OVCAR3 (cell line): ENCODE results near the gene CLIC4.

DNA sequence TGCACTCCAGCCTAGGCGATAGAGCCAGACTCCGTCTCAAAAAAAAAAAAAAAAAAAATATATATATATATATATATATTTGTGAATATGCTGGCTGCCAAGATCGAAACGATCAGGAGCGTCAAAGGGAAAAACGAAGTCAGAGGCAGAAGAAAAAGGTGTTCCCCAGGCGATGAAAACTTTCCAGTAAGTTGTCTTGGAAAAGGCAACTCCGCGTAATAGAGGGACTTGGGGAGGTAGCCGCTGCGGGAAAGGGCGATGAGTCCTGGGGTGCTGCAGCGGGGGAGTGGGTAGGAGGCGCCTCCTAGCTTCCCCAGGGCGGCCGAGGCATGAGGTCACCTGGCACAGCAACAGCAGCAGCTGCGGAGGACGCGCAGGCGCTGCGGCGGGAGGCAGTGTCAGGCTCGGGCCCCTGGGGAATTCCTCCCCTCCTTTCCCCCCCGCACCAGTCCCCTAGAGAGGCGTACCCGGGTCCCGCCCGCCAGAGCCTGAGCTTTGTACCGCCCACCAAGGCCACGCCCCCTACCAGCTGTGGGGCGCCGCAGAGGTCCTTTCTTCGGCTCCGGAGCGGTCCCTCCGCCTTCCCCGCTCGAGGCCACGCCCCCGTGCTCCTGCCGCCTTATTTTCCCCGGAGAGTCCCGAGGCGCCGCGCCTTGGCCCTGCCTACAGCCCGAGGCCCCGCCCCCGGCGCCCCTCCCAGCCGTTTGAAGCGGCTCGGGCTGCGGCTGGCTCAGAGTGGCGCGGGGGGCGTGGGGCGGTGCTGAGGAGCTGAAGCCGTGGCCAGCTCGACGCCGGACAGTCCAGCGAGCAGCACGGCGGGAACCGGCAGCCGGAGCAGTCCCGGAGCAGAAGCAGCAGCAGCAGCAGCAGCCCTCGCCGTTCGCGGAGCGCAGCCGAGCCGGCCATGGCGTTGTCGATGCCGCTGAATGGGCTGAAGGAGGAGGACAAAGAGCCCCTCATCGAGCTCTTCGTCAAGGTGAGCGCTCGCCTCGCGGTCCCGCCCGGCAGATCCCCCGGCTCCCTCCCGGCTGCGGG, at the start of gene CLIC4:
TSS of gene CLIC4 (plus strand) at position 798 of the 1,035 bp plus-strand sequence.
- RRBS, result 5% methylated on average over 29 of the region's 89 CpGs

DNA sequence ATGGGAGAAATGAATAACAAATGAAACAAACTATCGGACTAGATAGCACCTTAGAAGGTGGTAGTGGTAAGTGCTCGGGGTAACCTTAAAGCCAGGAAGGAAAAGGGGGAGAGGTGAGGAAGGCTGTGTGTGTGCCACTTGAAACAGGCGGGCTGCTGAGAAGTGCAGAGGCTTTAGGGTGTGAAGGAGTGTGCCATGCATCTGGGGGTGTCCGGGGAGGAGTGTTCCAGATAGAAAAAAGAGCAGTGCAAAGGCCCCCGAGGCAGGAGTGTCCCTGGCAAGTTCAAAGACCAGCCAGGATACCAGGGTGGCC, 14.7 kb downstream of the RUNX3 start:
- RRBS, result no CpG with 5 or more reads among the region's 5 CpGs

DNA sequence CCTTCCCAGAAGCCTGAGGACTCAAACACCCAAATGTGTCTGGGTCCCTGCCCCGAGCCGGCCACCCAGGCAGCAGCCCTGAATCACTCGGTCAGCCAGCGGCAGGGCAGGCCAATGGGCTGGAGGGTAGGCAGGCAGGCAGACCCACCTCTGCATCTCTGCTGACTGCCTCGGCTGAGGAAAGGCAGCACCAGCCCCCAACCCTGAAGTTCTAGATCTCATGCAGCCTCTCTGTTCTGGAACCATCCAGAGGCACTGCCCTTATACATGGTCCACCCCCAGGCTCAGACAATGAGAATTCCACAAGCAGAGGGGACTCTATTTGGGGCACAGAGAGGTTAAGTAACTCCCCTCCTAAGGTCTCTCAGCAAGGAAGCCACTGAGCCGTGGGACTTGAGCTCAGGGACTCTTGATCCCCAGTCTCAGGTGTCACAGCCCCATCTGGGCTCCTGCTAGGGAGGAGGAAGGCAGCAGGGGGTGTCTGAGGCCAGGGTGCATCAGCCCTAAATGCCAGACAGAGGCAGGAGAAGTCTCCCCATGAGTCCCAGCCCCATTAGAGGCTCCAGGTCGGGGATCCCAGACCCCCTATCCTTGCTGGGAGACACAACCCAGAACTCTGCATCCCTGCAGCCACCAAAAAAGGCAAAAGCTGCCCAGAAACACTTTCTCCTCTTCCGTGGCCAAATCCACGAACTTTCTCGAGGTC, 33.3 kb upstream of the RUNX3 start:
- RRBS, result no CpG with 5 or more reads among the region's 10 CpGs

GRCh38 chr1:25031629-25032664, 101.9 kb upstream of the RUNX3 start:
- RRBS, result no CpG with 5 or more reads among the region's 29 CpGs

- RRBS, result 99% methylated on average over 2 of the region's 35 CpGs
Observed at GRCh38 chr1:25064822-25066287, 135.3 kb upstream of the RUNX3 start.

- RRBS, result no CpG with 5 or more reads among the region's 15 CpGs
Observed at GRCh38 chr1:25145707-25146251, 86.5 kb downstream of the SYF2 start.

- RRBS, result 83% methylated on average over 8 of the region's 22 CpGs
Observed at GRCh38 chr1:25146294-25146948, 85.9 kb downstream of the SYF2 start.

DNA sequence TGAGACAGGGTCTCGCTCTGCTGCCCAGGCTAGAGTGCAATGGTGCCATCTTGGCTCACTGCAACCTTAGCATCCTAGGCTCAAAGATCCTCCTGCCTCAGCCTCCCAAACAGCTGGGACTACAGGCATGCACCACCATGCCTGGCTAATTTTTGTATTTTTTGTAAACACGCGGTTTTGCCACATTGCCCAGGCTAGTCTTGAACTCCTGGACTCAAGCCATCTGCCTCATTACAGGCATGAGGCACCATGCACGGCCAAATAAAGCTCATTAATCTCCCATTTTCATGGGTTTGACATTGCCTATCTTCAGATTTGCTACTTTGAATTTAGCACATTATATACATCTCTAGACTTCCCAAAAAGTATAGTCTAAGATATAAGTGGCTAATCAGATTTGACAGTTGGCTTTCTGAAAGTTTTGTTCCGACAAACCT, 2.5 kb downstream of the RSRP1 start:
- RRBS, result no CpG with 5 or more reads among the region's 5 CpGs

GRCh38 chr1:25458201-25459267, 27.8 kb downstream of the MACO1 start:
- RRBS, result no CpG with 5 or more reads among the region's 11 CpGs

- RRBS, result no CpG with 5 or more reads among the region's 15 CpGs
Observed at GRCh38 chr1:25565103-25565931, 21.9 kb downstream of the LDLRAP1 start.

DNA sequence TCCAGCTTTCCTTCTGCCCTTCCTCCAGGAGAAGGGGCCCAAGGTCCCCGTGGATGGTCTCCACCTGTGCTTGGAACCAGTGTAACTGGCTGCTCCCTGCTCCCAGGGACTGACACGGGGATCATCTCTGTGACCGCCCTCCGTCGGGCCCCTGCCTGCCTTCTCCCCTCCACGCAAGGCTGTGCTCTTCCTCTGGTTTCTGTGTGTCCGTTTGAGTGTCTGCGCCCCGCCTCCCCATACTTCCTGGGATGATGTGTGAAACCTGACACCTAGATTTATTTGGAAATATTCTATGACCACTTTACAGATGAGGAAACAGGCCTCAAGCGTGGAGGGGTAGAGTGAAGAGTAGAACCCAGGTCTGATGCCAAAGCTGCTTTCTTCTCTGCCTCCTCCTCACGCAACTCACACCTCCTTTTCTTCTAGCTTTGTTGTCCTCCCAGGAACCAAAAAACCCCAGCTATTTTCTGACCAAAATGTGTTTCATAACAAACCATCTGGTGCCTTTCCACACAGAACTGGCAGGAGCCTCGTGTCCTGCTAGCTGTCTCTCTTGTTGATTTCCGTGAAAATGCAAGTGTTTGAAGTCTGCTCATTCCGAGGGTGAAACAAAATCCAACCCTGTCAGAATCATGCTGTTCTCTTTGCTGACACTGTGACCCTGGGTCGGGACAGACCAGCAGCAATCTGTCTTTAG, 24.4 kb downstream of the LDLRAP1 start:
- RRBS, result no CpG with 5 or more reads among the region's 15 CpGs

GRCh38 chr1:25631523-25632133, 15.0 kb downstream of the MAN1C1 start:
- RRBS, result no CpG with 5 or more reads among the region's 9 CpGs

GRCh38 chr1:25699381-25699969, 82.9 kb downstream of the MAN1C1 start:
- RRBS, result no CpG with 5 or more reads among the region's 9 CpGs

- RRBS, result no CpG with 5 or more reads among the region's 3 CpGs
Observed at GRCh38 chr1:25773195-25773855, 26.7 kb upstream of the SELENON start.

DNA sequence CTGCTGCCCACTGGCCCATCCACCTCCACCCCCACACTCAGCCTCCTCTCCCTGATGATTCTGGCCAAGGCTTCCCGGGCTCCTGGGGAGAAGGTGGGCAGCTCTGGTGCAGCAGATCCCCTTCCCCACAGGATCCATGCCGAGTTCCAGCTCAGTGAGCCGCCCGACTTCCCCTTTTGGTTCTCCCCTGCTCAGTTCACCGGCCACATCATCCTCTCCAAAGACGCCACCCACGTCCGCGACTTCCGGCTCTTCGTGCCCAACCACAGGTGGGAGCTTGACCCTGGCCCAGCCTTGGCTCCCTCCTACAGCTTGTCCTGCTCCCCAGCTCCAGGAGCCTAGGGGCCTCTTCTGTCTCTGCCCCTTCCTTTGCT, 9.5 kb downstream of the SELENON start:
- RRBS, result 90% methylated on average over 7 of the region's 11 CpGs

DNA sequence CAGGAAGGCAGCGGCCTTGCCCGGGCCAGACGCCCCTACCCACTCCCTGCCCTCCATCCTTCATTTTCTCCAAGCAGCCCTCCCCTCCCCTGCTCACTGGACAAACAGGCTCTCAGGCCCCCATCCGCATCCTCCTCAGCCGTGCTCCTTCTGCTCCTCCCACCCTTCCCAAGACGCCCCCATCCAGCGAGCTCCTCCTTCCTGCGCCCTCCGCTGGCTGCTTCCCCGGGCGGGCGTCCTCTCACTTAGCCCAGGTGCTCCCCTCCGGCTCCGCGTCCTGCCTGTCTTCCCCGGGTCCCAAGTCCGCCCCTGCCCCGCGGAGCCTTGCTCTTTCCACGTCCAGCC, 478 bp downstream of the PAQR7 start:
- RRBS, result 22% methylated on average over 2 of the region's 20 CpGs

GRCh38 chr1:25905328-25906342, 584 bp downstream of the STMN1 start:
- RRBS, result 4% methylated on average over 42 of the region's 99 CpGs

DNA sequence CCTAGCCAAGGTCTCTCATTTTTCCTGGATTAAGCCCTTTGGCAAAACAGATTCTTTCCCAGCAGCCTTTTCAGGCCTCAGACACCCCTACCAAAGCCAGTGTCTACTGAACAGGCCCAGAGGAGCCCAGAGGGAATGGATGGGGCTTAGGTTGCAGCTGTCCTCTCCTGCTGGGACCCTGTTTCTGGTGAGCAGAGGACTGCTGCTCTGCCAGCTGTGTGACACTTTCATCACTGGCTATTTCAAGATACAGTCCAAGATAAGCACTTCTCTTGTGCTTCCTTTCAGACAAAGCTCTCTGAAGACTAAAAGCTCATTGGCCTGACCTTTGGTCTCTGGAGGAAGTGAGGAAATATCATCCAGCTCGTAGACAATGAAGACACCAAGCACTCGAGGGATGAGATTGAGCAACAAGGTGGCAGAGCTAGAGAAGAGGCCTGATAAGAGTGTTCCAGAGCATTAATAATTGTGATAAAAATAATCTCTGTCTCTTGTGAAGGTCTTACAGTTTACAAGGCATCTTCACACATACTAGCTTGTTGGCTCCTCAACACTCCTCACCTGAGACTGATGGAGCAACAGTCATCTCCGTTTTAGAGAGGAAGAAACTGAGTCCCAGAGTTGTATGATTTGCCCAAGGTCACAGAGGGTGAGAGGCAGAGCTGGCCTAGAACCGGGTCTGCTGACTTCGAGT, 829 bp downstream of the PAFAH2 start:
- RRBS, result no CpG with 5 or more reads among the region's 5 CpGs

- RRBS, result no CpG with 5 or more reads among the region's 20 CpGs
Observed at GRCh38 chr1:26036028-26036294, 10.0 kb downstream of the SLC30A2 start.

DNA sequence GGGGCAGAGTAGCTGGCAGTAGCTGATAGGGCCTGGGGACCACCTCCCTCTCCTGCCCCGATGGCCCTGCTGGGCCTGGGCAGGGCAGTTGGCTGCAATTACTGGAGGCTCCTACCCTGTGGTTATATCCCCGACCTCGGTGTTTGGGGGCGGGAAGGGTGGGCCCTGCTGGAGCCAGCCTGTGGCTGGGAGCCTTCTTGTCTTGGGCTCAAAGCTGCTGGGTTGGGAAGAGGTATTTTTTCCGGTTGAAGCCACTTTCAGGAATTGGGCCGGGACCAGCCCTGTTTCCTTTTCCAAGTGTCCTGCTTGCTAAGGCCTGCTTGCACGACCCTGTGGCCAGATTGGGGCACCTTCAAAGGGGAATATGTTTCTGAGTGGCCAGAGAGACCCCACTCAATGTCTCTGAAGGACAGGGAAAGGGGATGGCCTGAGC, 1.8 kb downstream of the FAM110D start:
- RRBS, result no CpG with 5 or more reads among the region's 7 CpGs